Aortic smooth muscle cell (primary cell): ENCODE measurements around a stretch of chr3.

GRCh38 chr3:171724794-171725500 is 85.3 kb downstream of the PLD1 start:
- RRBS = no CpG with 5 or more reads among the region's 9 CpGs

- RRBS = no CpG with 5 or more reads among the region's 6 CpGs
These were observed 57.1 kb downstream of the PLD1 start for GRCh38 chr3:171753036-171753746.

GRCh38 chr3:171776001-171776468 is 34.2 kb downstream of the PLD1 start:
- RRBS = no CpG with 5 or more reads among the region's 7 CpGs

GRCh38 chr3:171809263-171809487 is 1.1 kb downstream of the PLD1 start:
- RRBS = no CpG with 5 or more reads among the region's 2 CpGs

- RRBS = no CpG with 5 or more reads among the region's 14 CpGs
These were observed 992 bp upstream of the PLD1 start for GRCh38 chr3:171810906-171812044.

GRCh38 chr3:172052416-172053029 is 13.1 kb downstream of the FNDC3B start:
- RRBS = no CpG with 5 or more reads among the region's 2 CpGs

DNA sequence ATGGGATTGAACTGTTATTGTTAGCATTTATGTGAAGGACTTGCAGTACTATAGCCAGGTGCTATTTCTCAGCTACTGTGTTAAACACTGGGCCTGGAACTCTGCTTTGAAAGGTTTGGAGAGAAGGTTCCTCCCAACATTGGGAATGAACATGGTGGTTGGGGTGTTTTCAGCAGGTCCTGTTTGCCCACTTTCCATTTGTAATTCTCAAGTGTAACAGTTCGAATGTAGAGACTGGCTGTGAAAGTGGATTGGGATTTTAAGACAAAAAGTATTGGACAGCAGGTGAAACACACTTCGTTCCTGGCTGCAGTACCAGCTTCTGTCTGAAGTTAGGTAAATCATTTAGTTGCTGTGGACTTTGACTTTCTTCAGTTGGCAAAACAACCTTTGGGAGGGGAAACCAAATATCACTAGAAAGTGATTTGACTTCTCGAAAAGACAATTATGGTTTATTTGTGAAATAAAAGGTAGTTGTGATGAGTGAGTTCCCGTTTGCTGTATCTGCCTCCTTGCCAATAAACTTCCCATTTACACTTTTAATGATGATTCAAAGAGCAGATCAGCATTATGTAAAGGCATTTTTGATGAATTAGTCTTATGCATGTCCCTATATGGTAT is 33.9 kb downstream of the FNDC3B start:
- RRBS = no CpG with 5 or more reads among the region's 4 CpGs

DNA sequence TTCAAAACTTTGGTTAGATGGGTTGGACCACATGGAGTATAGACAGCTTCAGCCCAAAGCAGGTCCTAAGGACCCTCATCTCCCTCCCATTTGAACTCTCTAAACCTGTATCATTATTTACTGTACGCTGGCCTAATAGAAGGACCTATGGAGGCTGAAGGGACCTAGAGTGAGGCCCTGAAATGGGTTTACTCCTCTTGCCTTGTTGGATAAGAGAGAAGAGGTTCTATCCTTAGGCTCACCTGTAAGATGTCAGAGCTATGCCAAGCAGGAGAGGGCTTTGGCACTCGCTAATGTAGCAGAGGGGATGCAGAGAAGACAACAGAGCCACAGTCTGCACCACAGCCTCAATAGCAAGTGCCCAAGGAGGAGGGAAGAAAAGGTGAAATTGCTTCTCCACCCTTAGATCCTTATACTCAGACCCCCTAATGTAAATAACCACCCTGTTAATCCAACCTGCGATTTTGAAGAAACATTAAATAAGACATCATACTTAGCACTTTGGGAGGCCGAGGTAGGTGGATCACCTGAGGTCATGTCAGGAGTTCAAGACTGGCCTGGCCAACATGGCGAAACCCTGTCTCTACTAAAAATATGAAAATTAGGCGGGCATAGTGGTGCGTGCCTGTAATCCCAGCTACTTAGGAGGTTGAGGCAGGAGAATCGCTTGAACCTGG is 71.1 kb downstream of the FNDC3B start:
- RRBS = no CpG with 5 or more reads among the region's 8 CpGs

DNA sequence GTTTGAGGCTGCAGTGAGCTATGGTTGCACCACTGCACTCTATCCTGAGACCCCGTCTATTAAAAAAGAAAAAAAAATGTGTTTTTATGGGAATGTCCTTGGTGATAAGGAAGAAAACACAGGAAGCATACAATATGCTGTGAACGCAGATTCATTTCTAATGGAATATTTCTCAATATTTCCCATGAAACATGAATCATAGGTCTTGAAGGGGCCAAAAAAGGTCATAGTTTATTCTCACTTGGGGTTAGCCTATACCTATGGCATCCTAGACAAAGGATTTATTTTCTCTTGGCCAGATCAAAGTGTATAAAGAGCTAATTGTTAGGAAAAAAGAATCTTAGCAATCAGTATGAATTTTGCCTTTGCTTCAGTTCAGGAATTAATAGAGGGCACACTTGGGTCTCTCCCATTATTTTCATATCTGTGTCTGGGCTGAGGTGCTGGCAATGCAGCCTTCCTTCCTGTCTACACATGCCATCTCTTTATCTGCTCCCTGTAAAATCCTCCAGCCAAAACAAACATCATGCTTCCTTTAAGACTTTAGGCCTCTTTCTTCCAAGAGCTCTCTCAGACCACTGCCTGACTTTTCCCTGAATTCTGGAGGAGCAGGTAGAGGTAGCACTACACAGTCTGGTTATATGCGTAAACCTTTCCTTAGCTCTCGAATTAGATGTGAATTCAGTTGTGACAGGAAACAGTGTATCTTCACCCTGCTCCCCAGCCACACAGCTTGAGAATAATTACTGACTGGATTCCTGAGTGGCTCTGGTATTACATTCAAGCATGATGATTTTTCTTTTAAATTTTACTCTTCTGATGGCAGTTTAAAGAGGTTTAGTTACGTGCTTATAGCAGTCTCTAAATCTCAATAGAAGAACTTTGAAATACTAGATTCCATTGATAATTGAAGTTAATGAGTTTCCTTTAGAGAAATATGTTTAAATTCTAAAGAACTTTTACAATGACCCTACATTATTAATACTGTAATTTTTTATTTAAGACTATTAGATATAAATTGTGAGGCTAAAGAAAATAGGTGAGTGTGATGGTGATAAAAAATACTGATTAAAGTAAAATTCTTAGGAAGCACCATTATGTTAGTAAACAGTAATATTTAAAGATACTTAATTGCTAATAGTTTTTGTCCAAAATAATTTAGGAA is 98.6 kb downstream of the FNDC3B start:
- RRBS = no CpG with 5 or more reads among the region's 5 CpGs

DNA sequence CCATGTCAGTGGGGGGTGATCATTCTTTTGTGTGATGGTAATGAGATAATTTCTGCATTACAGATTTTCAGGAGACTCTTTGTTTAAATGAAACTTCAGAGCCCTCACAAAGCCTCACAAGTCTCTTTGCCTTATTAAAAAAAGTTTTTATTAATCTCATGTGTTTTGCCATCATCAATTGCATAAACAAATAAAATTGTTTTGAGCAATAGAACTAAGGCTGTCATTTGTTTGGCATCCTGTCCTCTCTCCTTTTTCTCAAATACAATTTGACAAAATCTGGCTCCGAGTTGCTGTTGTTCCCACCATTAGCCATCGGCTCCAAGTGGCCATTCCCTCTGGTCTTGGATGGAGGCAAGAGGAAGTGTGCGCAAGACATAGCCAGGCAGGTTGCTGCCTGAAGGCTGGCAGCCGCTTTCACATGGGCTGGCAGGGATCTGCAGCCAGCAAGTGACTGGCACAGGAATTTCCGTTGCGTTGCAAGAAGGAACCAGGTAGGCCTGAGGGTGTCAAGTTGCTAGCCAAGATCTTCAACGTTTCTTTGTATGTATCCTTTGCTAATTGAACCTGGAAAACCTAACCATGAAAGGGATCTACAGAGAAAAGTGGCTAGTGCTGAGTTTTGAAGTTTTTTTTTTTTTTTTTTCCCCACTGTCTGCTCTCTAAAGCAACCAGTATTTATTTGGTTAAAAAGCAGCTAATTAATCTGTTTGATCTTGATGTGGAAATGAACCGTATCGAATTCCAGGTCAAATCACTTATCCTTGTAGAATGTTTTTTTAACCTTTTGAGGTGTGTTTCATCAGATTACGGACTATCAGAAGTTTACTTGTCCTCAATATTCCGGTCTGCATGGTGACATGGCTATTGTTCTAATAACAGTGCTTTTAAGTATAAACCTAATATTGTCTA is 116.9 kb downstream of the FNDC3B start:
- RRBS = no CpG with 5 or more reads among the region's 11 CpGs

DNA sequence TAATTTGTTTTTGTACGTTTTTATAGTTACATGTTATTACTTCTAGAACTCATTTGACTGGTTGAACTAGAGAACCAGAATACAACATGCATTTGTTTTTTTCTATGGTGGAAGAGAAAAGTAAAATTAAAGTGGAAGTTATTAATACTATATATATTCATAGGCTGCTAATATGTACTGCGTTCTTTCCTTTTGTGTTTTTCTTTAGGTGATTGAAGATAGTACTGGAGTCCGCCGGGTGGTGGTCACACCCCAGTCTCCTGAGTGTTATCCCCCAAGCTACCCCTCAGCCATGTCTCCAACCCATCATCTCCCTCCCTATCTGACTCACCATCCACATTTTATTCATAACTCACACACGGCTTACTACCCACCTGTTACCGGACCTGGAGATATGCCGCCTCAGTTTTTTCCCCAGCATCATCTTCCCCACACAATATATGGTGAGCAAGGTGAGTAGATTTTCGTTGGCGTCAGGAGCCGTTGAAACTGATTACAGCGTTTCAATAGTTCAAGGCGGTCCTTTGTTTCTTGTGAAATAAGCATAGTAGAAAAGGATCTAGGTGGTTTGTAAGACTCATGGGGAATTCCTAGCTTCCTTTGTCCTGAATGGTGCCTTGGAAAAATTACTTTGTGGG is 200.8 kb downstream of the GHSR start:
- RRBS = no CpG with 5 or more reads among the region's 12 CpGs

GRCh38 chr3:172267433-172267686 is 180.9 kb downstream of the GHSR start:
- RRBS = no CpG with 5 or more reads among the region's 3 CpGs

DNA sequence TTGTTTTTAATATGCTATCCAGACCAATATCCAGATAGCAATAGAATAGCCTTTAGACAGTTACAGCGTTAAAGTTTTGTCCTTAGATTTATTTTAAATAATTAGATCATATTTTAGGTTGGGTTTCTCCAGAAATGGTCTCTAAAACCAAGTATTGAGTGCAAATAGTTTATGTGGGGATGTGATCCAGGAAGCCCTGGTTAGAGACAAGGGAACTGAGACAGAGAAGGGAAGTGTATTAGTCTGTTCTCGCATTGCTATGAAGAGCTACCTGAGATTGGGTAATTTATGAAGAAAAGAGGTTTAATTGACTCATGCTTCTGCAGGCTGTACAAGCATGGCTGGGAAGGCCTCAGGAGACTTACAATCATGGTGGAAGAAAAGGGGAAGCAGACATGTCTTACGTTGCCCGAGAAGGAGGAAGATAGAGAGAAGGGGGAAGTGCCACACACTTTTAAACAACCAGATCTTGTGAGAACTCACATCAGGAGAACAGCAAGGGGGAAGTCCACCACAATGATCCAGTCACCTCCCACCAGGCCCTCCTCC is 154.2 kb downstream of the GHSR start:
- RRBS = no CpG with 5 or more reads among the region's 4 CpGs

GRCh38 chr3:172594479-172595068 is 71.3 kb upstream of the TNFSF10 start:
- RRBS = no CpG with 5 or more reads among the region's 6 CpGs

- RRBS = no CpG with 5 or more reads among the region's 4 CpGs
These were observed 22.3 kb downstream of the NCEH1 start for GRCh38 chr3:172688545-172689061.

- RRBS = no CpG with 5 or more reads among the region's 1 CpG
These were observed 9.5 kb downstream of the ECT2 start for GRCh38 chr3:172760072-172760363.

DNA sequence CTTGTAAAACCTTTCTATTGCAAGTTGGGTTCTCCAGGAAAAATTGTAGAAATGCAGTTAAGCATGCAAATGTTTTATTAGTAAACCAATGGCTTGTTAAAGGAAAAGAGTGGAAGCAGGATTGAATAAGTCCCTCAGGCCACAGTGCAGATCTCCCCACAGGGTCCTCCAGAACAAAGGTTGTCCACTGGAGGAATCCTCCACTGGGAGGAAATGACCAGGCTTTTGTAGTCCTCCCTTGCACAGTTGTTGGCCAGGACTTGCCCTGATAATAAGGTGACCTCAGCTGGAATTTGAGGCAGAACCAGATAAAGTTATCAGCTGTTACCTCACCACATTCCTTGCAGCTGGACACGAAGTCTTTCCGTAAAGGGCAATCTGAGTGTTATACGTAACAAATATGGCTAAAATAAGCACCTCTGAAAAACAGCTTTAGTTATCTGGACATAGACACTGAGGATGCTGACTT is 83.6 kb upstream of the NAALADL2 start:
- RRBS = no CpG with 5 or more reads among the region's 3 CpGs

GRCh38 chr3:175273947-175274329 is 414.8 kb downstream of the NAALADL2 start:
- RRBS = no CpG with 5 or more reads among the region's 6 CpGs

GRCh38 chr3:176920840-176921180 is 276.5 kb downstream of the TBL1XR1 start:
- RRBS = no CpG with 5 or more reads among the region's 4 CpGs